A172 (cell line): ENCODE data around the gene ZNF280A.

DNA sequence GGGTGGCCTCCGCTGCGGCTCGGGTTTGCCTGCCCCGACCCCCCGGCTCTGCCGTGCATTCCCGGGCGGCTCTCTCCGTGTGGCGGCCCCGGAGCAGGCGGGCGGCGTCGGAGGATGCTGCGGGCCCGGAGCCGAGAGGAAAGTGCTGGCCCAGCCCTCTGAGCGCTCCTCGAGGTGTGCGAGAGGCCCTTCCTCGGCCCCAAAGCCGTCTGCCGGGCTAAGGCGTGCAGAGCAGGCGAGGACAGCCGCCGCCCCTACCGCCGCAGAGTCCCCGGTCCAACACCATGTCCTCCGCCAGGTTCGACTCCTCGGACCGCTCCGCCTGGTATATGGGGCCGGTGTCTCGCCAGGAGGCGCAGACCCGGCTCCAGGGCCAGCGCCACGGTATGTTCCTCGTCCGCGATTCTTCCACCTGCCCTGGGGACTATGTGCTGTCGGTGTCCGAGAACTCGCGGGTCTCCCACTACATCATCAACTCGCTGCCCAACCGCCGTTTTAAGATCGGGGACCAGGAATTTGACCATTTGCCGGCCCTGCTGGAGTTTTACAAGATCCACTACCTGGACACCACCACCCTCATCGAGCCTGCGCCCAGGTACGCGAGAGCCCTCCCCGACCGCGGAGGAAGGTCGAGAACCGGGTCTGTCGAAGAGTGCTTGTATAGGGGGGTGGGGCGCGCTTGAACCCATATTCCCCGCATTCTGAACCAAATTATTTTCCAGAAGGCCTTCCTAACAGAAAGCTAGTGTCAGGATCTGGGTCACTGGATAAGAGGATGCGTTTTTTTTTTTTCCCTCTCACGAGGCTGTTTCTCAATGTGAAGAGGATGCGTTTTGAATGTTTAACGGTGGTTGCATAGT is 674 bp downstream of the CRKL start:
- RAMPAGE, long total RNA = no peak

DNA sequence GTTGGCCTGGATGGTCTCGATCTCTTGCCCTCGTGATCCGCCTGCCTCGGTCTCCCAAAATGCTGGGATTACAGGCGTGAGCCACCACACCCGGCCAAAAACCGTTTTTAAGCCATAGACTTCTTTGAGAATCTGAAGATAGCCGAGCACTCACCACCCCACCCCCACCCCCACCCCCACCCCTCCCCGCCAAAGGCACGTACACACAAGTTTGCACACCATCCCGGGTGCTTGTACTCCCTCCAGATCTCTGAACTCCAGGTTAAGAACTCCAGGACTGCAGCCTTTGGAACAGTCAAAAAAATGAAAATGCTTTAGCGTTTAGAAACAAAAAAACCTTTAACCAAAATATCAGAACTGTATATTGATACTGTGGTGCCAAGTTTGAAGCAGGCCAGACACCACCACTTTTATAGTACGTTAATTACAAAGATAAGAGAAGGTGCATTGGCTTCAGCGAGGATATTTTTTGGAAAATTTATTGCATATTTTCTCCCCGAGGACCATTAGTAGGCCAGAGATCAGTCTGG is 1.7 kb downstream of the CRKL start:
- RAMPAGE, long total RNA = no peak

DNA sequence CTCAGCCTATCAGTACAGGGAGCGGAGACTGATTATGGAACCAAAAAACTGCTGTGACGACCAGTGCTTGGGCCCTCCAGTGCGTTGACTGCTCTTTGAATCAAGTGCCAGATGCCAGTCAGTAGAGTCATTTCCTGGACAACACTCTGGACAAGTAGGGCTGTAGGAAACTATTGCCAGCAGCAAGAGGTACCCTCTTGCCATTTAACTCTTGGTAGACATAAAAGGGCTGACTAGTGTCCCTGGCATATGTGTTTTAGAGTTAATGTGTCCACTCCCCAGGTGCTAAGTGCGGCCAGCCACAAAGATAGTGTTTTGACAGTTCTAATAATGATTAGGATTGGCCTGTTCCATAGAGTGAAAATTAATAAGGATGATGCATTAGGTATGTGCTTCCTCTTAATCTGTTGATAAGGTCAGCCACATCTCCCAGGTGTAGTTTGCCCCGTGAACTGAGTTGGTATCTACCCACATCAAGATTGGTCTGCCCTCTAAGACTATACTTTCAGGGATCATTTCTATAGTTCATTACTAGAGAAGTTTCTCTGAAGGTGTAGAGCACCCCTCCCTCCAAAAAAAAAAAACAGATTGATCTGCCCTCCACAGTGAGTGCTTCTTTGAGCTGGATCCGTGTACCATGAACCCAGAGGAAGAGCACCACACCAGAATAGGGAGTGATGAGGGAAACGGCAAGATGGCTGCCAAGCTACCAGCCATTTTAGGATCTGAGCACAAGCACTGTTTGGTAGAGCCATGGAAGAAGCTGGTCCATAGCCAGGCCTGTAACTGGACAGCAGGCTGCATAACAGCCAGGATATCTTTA is 20.7 kb upstream of the AIFM3 start:
- RAMPAGE, long total RNA = no peak

DNA sequence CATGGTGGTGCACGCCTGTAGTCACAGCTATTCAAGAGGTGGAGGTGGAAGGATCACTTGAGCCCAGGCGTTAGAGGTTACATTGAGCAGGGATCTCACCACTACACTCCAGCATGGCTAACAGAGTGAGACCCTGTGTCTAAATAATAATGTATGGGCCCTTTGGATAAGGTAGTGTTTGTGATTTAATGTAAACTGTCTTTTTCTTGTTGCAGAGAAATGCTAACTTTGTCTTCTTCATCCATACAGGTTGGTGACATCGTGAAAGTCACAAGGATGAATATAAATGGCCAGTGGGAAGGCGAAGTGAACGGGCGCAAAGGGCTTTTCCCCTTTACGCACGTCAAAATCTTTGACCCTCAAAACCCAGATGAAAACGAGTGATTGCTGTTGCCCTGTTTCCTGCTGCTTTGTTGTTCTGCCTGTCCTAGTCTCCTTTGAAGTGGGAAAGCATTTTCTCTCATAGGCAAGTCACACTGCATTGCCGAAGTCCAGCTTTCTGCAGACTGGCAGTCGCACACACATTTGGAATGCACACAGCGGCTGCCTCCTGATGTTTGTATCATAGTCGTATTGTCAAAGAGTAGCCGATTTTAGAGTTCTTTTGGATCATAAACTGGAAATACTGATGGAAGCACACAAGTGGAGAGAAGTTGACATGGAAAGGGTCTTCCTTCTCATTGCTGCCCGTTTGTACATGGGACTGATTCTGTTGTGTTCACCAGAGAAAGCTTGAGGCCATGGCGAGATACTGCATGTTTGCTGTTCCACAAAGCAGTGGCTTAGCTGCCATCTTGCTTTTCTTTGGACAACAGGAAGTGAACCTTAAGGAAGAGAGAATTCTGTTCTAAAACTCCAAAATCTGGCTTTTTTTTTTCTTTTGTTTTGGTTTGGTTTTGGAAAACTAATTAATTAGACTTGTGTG is 17.3 kb upstream of the AIFM3 start:
- RAMPAGE, long total RNA = no peak

DNA sequence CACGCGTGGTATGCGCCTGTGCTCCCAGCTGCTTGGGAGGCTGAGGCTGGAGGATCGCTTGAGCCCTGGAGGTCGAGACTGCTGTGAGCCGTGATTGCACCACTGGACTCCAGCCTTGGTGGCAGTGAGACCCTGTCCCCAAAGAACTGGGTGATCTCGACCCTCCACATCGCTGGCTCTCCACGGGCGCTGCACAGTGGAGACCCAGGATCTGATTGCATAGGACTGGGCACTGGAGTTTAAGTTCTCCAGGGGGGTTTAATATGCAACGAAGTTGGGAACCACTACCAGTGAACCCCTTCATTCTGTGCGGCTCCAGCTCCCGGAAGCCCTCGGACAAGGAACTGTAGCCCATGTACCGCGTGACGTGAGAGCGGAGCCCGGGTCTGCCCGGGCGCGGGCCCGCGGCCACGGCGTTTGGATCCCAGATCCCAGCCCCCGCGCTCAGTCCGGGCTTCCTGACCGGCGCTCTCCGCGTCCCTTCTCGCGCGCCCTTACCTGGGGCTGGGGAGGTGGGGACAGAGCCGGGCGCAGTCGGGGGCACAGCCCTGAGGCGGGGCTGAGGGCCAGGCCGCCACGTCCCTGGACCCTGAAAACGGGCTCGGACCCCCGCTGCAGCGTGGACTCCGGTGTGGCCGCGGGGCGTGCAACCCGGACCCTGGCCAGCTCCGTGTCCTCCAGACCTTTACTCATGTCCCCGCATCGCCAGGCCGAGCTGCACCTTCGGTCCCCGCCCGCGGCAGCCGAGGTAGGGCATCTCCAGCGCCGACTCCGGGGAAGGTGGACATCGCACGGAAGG is 10.1 kb upstream of the AIFM3 start:
- RAMPAGE, long total RNA = no peak

DNA sequence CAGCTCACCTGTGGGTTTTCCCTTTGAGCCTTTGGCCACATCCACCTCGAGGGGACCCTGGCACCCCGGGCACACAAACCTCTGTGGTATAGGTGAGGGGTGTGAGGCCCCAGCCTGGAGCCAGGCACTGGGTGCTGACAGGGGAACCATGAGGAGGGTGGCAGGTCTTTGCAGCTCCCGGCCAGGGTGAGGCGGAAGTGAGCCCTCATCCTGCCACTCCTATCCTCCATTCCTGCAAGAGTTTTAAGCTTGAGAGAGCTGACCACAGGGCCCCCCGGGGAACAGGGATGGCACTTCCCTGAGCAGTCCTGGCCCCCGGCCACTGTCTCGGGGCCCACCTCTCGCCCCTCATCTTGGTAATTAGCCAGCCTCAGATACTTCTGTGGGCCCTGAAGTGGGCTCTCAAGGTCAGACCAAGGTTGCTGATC is 19.1 kb upstream of the TMEM191C start:
- RAMPAGE, long total RNA = no peak

DNA sequence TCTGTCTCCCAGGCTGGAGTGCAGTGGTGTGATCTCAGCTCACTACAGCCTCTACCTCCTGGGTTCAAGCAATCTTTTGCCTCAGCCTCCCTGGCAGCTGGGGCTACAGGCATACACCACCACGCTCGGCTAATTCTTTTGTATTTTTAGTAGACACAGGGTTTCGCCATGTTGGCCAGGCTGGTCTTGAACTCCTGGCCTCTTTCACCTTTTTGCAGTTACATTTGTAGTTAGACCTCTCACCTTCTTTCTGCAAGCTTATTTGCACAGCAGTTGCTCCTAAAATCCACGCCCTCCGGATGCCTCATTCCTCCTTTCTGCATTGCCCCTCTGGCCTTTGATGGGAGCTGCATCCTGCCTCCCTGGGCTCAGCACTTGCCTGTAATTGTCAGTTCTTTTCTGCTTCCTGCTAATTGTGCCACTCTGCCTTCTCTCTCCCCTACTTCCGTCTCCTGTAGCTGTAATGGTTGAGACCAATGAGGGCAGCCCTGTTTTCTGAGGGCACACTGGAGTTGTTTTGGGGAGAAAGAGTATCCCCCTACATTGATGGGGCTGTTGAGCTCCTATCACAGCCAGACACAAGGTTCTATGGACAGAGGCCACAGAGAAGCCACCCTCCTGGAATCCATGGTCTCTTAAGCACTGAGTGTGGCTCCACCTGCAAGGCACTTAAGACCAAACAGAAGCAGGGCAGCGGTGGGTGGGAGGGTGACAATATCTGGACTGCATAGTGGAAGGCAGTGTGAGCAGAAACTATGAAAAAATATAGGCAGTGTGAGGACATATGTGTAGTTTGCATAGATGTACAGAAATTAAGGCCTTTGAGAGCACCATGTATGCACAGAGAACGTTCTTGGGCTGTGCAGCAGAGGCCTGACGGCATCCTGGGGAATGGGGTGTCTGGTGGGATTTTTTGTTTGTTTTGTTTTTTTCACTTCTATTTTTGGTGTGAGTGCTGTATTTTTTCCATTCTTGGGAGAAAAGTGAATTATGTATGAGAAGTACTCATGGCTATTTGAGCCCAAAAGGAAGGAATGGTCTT is 30.6 kb downstream of the YDJC start:
- RAMPAGE, long total RNA = no peak

- RAMPAGE, long total RNA = no peak
Observed at GRCh38 chr22:21612766-21613442, 16.9 kb downstream of the YDJC start.

GRCh38 chr22:21624080-21624812 is 5.6 kb downstream of the YDJC start:
- RAMPAGE, long total RNA = no peak

GRCh38 chr22:21626087-21626893 is 3.5 kb downstream of the YDJC start:
- RAMPAGE, long total RNA = no peak

DNA sequence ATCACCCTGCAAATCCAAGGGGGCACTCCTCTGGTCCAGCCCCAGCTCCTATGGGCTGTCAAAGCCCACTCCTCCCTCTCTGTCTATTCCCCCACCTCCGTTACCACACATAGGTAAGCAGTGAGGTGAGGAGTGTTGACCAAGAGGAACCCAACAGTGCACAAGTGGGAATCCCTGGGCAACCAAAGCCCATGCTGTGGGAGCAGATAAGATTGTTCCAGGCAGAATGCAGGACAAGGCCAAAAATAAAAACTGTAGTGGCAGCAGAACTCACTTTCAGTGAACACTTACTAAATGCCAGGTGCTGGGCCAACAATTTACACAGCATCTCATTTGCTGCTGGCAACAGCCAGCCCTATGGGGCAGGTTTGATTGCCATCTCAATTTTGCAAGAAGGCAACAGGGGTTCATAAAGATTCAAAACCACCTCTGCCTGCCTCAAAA is 8.8 kb downstream of the SDF2L1 start:
- RAMPAGE, long total RNA = no peak

DNA sequence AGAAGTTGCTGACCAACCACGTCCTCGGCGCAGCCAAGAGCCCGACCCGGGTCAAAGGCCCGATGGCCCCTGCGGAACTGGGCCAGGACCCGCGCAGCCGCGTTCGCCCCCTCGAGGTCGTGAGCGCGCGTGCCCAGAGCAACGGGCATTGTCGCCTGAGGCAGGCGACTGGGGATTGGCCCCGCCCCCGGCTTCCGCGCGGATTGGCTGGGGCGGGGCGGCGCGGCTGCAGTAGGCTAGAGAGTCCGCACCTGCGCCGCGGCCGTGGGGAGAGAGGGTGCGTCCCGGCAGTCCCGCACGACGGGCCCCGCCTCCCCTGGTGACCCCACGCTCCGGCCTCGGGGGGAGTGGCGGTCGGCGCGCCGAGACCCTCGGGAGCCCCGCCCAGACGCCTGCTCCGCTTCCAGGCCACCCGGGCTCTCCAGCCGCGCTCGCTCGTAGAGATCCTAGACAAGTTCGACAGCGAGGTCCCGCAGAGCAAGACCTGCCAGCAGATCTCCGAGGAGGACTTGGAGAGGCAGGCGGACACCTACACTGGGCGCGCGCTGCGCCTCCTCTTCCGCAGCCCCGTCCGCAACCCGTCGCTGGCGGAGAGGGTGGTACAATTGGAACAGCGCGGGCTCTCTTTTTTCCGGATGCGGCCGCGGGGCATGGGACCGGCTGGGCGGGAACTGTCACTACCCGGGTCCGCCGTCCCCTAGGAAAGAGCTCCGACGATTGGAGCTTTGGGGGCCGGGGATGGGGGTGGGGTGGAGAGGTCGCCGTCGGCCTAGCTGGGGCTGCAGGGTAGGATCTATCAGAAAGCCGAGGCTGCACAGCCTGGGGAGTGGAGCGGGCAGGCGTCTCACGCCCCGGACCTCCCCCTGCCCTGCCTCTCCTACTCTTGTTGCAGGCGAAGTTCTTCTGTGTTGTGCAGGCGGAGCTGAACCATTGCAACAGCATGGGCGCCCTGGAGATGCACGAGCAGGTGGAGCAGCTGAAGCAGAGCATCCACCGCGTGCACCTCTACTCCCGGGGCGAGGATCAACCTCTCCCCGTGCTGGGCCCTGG is 8.1 kb upstream of the PPIL2 start:
- RAMPAGE, long total RNA = no peak

- RAMPAGE, long total RNA = no peak
Observed at GRCh38 chr22:21697379-21698232, 31.8 kb downstream of the PPIL2 start.

- RAMPAGE, long total RNA = no peak
Observed at GRCh38 chr22:21699380-21700382, 33.9 kb downstream of the PPIL2 start.

DNA sequence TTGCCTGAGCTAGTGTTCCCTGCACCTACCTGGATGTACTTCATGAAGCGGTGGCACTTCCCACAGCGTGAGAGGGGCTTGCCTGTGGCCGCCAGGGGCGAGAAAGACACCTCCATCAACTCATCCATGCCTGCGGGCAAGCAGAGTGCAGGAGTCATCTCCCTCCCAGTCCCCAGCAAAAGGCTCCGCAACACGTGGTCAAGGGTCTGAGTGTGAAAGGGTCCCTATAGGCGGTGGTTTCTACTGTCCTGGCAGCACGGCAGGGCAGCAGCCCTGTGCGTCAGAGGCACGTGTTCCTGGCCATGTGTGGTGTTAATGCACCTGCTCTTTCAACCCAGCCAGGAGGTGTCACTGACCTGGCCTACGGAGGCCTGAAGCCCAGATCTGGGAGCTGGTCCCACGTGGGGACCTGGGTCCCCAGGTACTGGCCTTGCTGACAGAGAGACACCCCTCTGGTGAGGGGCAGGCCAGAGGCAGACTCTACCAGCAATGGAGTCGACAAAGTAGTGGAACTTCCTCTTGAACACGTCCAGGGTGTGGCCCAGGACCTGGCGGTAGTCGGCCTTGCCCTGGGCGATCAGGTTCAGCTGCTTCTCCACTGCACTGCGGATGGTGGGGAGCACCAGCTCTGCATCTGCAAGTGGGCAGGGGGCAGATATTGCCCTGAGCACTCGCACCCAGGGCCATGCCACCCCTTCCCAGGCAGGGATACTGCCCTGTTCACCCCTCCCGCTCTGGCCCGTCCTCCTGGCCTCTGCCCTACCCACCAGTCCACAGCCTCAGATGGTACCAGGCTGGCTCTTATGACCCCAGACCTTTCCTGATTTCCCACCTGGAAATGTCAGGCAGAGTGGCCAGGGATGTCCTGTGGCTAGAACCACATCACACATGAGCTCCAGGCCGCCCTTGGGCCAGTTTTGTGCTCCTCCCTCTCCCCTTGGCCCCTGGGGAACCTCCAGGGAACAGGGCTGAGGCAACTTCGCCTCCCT is 6.7 kb upstream of the PPM1F start:
- RAMPAGE, long total RNA = no peak

GRCh38 chr22:22085658-22086187 is 103.1 kb upstream of the TOP3B start:
- RAMPAGE, long total RNA = no peak

DNA sequence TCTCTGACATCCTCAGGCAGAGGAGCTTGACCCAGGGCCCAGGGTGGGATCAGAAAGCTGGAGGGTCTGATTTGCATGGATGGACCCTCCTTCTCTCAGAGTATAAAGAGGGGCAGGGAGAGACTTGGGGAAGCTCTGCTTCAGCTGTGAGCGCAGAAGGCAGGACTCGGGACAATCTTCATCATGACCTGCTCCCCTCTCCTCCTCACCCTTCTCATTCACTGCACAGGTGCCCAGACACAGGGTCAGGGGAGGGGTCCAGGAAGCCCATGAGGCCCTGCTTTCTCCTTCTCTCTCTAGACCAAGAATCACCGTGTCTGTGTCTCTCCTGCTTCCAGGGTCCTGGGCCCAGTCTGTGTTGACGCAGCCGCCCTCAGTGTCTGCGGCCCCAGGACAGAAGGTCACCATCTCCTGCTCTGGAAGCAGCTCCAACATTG is 77.8 kb downstream of the VPREB1 start:
- RAMPAGE, long total RNA = no peak

- RAMPAGE, long total RNA = start-site peak on the minus strand at chr22:22520270-22520276, 24 and 52 reads in 2 replicates
Observed at GRCh38 chr22:22520022-22520760, at the start of gene ZNF280A. TSS of gene ZNF280A (minus strand) at chr22:22520270.

- RAMPAGE, long total RNA = no peak
Observed at GRCh38 chr22:22547579-22548132, 11.4 kb downstream of the PRAME start.

DNA sequence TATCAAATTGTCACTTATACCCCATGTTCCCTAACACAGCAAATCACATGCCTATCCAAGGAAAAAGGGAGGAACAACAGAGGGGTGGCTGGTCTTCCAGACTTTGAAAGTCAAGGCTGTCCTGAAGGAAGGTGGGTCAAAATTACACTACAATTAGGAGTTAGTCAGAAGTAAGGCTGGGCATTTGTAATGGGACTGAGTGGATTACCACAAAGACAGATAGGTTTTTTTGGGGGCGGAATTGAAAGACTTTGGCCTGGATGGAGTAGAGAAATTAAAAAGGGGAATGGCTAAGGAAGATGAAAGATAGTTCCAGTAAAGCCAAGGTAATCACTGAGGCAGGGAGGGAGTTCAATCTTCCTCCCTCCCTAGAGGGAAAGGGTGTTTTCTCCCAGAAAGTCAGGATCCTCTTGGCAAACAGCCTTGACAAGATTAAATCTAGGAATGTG is 5.8 kb downstream of the PRAME start:
- RAMPAGE, long total RNA = no peak